Transverse colon (tissue), 4 donors: Measurements from ENCODE around the genes GON7, ASB2 and OTUB2.

- PRO-cap = bidirectional peak, plus-strand start at chr14:93206821, minus-strand start at chr14:93206846; bidirectional peak, plus-strand start at chr14:93207292, minus-strand start at chr14:93207037
- RAMPAGE, long total RNA, 4 experiments = start-site peak on the minus strand in 4 of 4 experiments, at chr14:93206993-93207073 at its widest, 20 to 514 reads per replicate
Measured at GRCh38 chr14:93206472-93207165, at the start of gene GON7. GON7 (minus strand) TSS chr14:93207065.

DNA sequence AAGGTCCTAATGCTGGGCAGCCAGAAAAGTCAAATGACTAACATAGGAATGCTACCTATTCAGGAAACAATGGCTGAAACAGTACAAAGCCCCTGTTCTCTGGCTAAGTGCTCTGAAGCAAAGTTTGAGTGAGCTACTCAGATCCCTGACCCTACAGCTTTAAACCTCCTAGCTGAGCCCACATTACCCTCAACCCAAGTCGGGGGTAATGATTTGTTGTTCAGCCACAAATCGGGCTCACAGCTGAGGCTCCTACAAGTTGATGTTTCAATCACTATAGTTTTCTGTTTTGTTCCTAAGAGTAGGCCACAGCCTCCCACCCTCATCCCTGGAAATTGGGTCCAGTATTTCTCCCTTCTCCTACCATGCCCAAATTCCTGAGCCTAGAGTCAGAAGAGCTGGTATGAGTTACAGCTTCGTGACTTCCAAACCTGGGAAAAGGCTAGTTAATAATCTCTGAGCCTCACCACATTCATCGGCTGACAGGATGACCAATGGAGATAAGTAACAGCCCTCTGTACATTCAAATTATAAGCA lies 46.5 kb downstream of the BTBD7 start:
- PRO-cap = no peak
- RAMPAGE, long total RNA, 4 experiments = start-site peak on the minus strand in 2 of 4 experiments, centred at positions 17 to 452 of the sequence, 6 to 9 reads per replicate

DNA sequence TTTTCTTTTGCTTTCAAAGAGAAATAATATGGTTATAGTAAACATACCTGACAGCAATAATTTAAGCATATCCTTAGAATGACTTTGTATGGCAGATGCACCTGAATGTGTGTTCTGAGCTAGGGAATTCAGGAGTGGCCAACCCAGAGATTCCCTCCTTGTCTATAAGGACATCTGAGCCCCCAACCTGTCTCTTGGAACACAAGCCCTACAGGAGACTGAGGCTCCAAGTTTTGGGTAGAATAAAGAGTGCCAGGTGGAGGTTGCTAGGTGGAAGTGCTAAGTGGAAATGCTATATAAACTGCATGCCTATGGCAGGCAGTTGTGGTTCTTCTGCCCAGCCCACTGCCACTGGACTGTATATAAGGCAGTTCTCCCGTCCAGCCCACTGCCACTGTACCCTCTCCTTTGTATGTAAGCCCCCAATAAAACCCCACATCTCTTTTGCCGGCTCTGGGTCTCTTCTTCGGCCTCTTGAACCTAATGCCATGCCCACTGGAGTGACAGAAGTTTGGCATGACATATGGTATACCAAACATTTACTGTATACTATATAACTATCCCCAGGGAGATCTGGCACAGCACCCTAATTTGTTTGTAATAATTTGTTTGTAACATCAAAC lies 20.3 kb downstream of the BTBD7 start:
- PRO-cap = no peak
- RAMPAGE, long total RNA, 4 experiments = no peak in any of the 4 experiments

DNA sequence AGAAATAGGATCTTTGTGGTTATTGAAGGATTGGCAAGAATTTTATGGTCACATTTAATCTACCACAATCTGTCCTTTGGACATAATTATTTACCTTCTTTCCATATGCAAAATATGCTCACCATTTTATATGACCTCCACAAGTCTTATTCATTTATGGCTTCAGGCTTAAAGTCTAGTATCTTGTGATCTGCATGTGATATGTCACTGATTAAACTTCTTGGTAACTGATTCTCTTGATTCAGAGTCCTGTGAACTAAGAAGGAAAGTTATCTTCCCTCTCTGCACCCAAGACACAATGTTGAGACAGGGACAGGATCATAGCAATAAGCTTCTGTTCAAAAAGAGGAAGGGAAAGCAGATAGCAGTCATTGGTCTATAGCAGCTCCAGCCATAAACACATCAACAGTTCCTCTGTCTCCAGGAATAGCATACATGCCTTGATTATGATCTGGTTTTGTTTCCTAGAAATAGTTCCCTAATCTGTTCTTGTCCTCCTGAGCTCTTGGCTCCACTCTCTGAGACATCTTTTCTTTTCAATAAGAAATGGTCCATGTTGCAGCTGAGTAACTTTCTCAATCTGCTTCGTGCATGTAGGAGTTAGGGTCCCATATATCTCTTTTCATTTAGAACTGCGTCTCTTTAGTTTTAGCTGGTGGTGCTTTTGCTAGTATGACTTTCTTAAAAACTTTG lies 103.2 kb downstream of the UNC79 start:
- PRO-cap = no peak
- RAMPAGE, long total RNA, 4 experiments = no peak in any of the 4 experiments

- PRO-cap = no peak
- RAMPAGE, long total RNA, 4 experiments = no peak in any of the 4 experiments
Measured at GRCh38 chr14:93965336-93965653, 11.1 kb downstream of the ASB2 start.

DNA sequence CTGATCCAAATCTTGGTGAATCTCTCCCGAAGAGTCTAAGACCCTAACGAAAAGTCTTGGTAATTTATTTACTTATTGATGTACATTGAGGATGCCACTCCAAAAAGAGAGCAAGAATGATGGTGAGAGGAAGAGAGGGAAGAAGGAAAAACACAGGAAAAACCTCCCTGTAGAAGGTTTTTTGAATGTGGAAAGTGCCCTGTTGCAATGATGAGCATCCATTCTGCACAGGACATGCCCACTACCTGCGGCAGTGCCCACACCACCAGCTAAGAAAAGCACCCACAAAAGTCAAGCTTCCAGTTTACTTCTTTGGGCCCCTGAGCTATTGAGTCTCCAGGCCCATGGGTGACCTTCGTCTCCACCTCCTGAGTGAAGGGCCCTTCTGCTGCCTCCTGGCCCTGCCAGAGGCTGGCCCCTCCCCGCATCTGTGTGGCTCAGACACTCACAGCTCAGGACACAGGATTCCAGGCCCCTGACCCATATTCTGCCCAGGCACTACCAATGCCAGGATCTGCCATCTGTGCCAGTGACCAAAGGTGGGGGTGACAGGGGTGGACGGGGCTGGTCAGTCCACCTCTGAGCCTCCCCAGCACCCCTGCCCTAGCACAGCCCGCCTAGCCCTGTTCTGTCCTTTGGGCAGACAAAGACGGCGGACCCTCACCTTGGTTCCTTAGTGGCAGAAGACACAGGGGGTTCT lies 2.9 kb downstream of the ASB2 start:
- PRO-cap = no peak
- RAMPAGE, long total RNA, 4 experiments = no peak in any of the 4 experiments

DNA sequence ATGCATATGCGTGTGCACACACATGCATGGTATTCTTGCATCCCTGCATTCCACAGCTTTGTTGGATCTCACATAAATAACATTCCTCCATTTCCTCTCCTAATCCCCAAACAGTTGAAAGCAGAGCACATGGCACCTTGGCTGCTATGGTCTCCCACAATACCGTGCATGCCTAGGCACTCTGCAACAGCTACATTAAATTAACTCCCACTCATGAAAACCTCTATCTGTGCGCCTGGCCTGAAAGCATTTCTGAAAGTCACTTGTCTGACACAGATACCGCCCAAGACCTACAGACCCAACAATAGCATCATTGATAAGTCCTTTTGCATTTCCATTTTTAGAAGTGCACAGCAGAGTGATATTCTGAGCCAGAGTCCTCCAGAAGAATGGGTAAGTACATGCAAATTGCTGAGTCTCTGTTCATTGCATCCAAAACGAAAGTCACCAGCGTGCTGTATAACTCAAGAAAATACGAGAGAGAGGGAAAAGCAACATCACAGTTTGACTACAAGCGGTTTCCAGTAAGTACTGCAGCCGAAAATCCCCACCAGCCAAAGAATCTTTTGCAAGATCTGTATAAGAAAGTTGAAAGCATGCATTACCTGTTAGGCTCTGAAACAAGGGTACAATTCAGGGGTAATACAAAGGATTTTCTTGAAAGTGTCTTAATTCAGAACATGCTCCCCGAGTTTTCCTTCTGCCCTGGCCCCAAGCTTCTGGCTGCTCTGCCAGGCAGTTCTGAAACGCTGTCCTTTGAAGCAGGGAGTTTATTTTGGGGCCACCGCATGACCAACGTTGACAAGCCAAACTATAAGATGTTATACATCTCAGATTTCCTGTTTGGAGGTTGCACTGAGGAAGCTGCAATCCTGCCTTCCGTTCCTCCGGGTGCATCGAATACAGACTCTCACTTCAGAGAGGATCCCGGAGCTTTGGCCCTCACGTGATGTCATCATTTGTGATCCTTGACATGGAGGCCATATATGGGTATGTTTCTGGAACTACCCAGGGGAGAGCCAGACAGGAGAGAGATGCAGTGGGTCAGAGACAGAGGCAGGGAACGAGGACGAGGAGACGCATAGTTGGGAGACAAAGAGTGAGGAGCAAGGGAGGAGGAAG lies at the start of gene ASB2:
Gene ASB2, minus strand, starts transcription at position 742 of the 1,122 bp plus-strand sequence.
- PRO-cap = unidirectional peak, minus-strand start at position 254 of the sequence; bidirectional peak, plus-strand start at position 1,011 of the sequence, minus-strand start at position 893 of the sequence
- RAMPAGE, long total RNA, 4 experiments = start-site peak on the minus strand in 3 of 4 experiments, centred at positions 904 to 910 of the sequence, 27 to 101 reads per replicate

GRCh38 chr14:94025942-94026555 lies at the start of gene OTUB2:
OTUB2 (plus strand) TSS chr14:94026340.
- PRO-cap = unidirectional peak, plus-strand start at chr14:94026379
- RAMPAGE, long total RNA, 4 experiments = start-site peak on the plus strand in 2 of 4 experiments, at chr14:94026338-94026362 at its widest, 5 to 14 reads per replicate

DNA sequence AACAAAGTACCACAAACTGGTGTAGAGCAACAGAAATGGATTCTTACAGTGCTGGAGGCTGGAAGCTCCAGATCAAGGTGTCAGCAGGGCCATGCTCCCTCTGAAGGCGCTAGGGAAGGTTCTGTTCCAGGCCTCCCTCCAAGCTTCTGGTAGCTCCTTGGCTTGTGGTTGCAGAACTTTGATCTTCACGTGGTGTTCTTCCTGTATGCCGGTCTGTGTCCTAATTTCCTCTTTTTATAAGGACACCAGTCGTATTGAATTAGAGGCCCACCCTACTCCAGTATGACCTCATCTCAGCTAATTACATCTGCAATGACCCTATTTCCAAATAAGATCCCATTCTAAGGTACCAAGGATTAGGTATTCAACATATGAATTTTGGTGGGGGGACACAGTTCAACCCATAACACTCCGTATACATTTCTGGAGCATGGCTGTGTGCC lies 3.2 kb downstream of the OTUB2 start:
- PRO-cap = no peak
- RAMPAGE, long total RNA, 4 experiments = no peak in any of the 4 experiments

- PRO-cap = no peak
- RAMPAGE, long total RNA, 4 experiments = no peak in any of the 4 experiments
Measured at GRCh38 chr14:94031485-94031861, 5.3 kb downstream of the OTUB2 start.

GRCh38 chr14:94054308-94054591 lies 26.8 kb downstream of the DDX24 start:
- PRO-cap = no peak
- RAMPAGE, long total RNA, 4 experiments = no peak in any of the 4 experiments

DNA sequence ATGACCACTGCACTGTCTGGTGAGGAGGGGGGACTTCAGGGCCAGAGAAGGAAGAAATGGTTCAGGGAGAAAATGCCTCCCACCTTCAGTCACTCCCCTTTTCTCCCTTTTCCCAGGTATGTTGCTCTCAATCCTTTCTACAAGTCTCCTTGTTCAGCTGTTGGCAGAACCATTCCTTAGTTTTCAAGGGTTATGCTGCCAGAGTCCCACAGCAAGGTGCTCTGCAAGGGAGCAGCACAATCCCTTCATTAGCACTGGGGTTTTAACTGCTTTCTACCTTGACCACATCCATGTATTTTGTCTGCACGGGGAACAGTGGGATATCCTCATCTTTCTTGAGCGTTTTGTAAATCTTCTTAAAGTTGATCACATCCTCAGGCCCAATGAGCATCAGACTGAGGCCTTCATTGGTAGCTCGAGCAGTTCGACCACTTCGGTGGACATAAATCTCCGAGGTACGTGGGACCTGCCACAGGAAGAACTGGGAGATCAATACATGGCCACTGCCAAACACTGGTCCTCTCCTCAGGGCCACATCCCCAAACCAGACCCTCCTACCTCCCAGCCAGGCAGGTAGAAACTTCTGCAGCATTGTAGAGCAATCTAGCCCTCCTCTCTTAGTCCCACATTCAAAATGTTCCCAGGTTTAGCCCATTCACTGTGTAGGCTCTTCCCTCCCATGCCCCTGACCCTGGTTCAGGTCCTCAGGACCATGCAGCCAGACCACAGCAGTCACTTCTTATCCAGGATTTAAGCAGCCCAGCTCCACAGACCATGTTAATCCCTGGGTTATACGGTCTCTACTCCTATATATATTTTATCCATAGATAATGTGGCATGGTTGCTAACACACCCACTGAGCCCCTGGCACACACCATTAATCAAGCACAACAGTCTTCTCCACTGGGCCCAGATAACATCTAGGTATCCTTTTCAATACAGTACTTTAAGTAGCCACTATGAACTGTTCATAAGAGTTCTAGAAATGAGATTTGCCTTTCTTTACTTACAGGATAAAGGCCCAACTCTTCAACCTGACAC lies 26.0 kb downstream of the DDX24 start:
- PRO-cap = no peak
- RAMPAGE, long total RNA, 4 experiments = start-site peak on the minus strand in 2 of 4 experiments, centred at positions 304 to 390 of the sequence, 34 to 42 reads per replicate

DNA sequence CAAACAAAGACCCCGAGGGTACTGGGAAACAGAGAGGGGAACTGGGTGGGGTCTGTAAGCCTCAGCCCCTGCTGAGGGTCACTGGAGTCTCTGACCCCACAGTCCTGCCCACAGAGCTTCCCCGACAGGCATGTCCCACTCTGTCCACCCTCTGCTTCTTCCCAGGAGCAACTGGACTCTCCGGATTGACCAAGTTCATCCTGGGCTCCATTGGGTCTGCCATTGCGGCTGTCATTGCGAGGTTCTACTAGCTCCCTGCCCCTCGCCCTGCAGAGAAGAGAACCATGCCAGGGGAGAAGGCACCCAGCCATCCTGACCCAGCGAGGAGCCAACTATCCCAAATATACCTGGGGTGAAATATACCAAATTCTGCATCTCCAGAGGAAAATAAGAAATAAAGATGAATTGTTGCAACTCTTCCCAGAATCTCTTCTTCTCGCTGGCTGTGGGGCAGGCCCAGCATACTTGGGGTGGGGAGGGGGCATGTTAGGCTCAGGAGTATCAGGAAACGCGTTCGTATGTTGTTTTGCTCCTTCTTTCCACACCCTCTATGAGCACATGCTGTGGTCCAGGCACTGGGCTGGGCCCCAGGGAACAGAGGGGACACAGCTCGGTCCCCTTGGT lies 13.0 kb downstream of the IFI27L2 start:
- PRO-cap = no peak
- RAMPAGE, long total RNA, 4 experiments = no peak in any of the 4 experiments

GRCh38 chr14:94144662-94145311 lies 15.4 kb upstream of the IFI27L2 start:
- PRO-cap = no peak
- RAMPAGE, long total RNA, 4 experiments = no peak in any of the 4 experiments

GRCh38 chr14:94290757-94291103 lies 2.3 kb downstream of the SERPINA10 start:
- PRO-cap = no peak
- RAMPAGE, long total RNA, 4 experiments = no peak in any of the 4 experiments

DNA sequence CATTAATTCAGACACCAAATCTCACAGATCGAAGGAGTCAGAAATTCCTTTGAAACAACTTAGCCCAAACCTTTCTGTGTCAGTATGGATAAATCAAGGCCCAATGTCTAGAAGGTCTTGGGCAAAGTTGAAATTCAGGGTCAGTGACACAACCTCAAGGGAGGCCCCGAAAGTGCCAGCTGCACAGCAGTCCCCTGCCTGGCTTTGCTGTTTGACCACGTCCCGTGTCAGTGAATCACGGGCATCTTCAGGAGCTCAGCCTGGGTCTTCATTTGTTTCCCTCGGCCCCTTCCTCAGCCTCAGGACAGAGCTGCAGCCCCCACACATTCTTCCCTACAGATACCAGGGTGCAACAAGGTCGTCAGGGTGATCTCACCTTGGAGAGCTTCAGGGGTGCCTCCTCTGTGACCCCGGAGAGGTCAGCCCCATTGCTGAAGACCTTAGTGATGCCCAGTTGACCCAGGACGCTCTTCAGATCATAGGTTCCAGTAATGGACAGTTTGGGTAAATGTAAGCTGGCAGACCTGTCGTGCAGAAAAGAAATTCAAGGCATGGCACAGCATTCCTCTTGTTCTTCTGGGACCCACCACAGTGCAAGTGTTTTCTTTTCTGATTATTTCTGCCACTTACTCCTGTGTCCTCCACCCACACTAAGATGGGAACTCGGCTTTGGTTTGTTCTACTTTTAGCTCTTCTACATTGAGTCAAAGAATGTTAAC lies 9.2 kb downstream of the SERPINA1 start:
- PRO-cap = no peak
- RAMPAGE, long total RNA, 4 experiments = no peak in any of the 4 experiments

GRCh38 chr14:94379807-94380533 lies 8.4 kb downstream of the SERPINA1 start:
- PRO-cap = no peak
- RAMPAGE, long total RNA, 4 experiments = no peak in any of the 4 experiments

- PRO-cap = no peak
- RAMPAGE, long total RNA, 4 experiments = no peak in any of the 4 experiments
Measured at GRCh38 chr14:94482646-94483571, 6.9 kb upstream of the SERPINA9 start.

- PRO-cap = no peak
- RAMPAGE, long total RNA, 4 experiments = no peak in any of the 4 experiments
Measured at GRCh38 chr14:94542281-94542866, 18.9 kb upstream of the SERPINA4 start.

DNA sequence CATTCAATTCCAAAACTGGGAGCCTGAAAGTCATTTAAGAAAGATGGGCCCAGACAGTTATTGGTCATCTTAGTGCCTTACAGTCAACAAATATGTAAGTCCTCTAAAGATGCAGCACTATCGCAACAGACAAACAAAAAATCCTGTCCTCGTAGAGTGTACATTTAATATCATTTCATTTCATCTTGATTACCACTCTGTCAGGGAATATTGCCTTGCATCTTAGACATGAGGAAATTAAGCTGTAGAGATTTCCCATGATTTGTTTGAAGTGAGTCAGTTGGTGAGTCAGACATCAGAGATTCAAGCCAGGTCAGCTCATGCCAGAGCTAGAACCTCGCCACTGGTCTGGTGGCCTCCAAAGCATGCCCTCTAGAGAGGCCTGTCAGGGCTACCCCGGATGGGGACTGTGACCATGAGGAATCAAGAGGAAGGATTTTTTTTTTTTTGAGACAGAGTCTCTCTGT lies 1.6 kb upstream of the SERPINA3 start:
- PRO-cap = no peak
- RAMPAGE, long total RNA, 4 experiments = no peak in any of the 4 experiments